ENCODE measurements around the genes LZTR1, LRRC74B and RIMBP3B.

GRCh38 chr22:20132273-20132782 lies 724 bp downstream of the ZDHHC8 start:
- PRO-cap, 7 experiments: no peak in any of the 7 experiments

GRCh38 chr22:20320965-20321551 lies 1.2 kb upstream of the DGCR6L start:
- PRO-cap, 7 experiments: no peak in any of the 7 experiments

DNA sequence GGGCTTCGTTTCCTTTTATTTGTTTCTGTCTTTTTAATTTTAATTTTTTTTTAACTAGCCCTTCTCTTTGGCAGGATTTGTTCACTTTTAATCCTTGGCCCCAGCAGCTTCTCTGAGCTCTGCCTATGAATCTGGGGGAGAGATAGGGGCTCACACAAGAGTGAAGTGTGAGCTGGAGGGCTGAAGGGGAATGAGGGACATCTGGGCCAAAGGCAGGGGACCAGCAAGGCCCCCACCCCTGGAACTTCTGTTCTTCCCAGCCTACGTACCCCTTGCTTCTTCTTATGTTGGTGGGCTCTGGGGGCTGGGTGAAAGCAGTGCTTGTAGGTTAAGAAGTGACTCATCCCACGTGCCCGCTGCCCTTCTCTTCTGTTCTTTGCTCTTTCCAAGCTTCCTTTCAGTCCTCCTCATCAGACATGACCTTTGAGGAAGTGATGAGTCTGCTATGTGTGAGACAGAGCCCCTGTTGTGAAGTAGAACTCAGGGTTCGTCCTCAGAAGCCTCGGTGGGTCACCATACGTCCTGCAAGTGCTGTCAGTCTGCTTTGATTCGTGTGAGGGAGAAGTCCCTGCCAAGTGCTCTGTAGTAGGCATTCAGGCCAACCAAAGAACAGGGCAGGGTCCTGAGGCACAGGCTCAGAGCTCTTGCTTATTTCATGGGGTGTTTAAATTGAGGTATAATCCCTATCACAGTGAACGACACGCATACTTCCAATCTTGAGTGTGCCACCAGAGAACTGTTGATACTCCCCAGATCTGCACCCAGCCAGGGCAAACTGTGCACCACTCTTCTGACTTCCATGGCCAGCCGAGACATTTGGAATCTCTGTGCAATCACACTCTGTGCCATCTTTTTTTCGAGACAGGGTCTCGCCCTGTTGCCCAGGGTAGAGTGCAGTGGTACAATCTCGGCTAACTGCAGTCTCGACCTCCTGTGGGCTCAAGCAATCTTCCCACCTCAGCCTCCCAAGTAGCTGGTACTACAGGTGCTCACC lies 12.8 kb downstream of the MED15 start:
- PRO-cap, 7 experiments: peak in 2 of 7 experiments; most common plus-strand start position 534 of the sequence (in 1); most common minus-strand start position 371 of the sequence (in 2)

DNA sequence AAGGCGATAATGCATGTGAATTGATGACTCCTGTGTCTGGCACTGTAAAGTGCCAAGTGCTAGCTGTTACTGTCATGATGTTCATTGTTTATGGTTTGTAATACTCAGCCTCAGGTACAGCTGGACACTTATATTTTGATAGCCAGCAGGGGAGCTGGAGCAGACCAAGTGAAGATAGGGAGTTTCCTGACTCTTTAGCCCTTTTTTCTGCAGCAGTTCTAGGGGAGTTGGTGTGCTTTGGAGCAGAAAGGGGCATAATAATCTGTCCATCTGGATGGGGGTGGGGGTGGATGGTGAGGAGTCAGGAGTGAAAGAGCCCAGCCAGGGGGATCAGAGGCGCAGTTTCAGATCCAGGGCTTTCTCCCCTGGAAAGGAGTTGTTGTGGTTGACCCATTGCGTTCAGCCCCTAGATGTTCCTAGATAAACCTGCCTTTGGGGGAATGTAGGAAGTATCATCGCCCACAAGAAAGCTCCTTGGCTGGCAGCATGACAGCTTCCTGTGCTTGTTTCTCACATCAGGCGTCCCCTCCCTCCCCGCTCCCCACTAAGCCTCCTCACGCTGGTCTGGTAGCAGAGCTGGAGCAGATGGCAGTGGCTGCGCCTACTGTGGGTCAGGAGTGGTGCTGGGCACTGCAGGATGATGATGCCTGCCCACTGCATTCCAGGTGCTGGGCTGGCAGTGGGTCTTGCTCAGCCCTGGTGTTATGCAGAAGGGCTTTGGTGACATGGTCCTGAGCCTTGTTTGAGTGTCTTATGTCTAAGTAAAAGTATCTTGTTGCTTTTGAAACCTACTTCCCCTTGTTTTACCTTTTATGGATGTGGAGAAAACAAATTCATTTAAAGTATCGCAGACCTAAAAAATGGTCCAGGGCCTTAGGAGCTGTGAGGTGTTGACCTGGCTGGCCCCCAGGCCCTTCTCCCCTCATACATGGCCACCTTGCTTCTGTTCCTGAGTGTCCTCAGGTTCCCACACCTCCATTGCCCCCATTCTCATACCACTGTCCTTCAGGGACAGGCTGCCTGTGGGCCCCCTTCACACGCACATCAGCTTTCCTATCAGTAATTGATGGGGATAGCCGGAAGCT lies 42.1 kb downstream of the MED15 start:
- PRO-cap, 7 experiments: peak in 7 of 7 experiments; most common plus-strand start position 544 of the sequence (in 7); most common minus-strand start position 434 of the sequence (in 4)

- PRO-cap, 7 experiments: peak in 1 of 7 experiments; most common plus-strand start chr22:20552637 (in 1)
These were observed 44.8 kb downstream of the MED15 start for GRCh38 chr22:20551903-20552919.

- PRO-cap, 7 experiments: peak in 1 of 7 experiments; most common minus-strand start chr22:20555503 (in 1)
These were observed 47.8 kb downstream of the MED15 start for GRCh38 chr22:20555060-20555826.

GRCh38 chr22:20587953-20588535 lies 80.6 kb downstream of the MED15 start:
- PRO-cap, 7 experiments: no peak in any of the 7 experiments

GRCh38 chr22:20764550-20765485 lies 9.1 kb upstream of the SERPIND1 start:
- PRO-cap, 7 experiments: no peak in any of the 7 experiments

GRCh38 chr22:20820241-20821079 lies 38.2 kb downstream of the PI4KA start:
- PRO-cap, 7 experiments: no peak in any of the 7 experiments

DNA sequence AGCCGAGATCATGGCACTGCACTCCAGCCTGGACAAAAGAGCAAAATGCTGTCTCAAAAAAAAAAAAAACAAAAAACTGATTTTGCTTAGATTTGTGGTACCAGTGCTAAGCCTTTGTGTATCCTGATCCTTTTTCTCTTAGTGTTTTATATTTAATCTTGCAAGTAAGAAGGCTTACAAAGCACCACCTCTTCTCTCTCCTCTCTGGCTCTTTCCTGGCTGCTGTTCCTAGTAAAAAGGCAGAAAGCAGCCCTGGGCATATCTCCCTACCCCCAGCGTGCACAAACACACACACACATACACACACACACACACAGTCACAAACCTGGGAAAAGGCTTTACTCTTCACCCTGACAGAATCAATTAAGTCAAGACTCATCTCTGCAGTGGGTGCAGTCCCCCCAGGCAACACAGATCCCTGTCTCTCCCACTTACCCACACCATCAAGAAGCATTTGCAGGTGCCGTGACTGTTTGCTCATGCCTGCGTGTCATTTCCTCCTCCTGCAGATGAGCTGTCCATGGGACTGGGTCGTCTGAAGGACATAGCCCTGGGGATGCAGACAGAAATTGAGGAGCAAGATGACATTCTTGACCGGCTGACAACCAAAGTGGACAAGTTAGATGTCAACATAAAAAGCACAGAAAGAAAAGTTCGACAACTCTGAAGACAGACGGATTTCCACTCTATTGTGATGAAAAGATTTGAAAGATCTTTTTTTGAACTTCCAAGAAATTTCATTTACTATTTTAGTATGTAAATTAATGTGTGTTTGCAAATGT lies 28.6 kb downstream of the SNAP29 start:
- PRO-cap, 7 experiments: no peak in any of the 7 experiments

DNA sequence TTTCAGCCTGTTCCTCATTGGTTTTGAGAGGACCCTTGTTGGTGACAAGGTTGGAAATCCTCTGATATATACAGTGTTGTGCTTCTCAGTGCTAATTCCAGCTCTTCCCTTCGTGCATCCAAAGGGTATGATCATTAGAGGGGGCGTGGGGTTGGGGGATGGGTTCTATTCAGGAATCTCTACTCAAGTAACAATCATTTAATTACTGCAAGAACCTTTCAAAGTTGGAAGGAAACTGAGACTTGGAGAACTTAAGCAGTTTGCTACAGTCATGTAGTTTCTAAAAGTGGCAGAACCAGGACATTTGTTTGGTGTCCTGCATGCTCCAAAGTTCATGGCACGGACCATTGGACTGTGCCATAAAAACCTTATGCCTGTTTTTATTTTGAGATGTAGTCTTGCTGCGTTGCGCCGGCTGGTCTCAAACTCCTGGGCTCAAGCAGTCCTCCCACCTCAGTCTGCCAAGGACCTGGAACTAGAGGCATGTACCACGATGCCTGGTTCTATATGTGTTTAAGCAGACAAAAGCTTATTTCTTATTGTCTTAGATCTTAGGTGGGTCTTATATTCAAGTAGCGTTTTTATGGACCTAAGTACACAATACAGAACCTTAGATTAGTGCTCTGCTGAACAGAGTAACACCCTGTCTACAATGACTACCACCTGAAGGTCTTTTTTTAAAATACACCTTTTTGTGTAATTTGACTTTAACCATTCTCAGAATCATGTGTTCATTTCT lies 18.6 kb upstream of the AIFM3 start:
- PRO-cap, 7 experiments: no peak in any of the 7 experiments

DNA sequence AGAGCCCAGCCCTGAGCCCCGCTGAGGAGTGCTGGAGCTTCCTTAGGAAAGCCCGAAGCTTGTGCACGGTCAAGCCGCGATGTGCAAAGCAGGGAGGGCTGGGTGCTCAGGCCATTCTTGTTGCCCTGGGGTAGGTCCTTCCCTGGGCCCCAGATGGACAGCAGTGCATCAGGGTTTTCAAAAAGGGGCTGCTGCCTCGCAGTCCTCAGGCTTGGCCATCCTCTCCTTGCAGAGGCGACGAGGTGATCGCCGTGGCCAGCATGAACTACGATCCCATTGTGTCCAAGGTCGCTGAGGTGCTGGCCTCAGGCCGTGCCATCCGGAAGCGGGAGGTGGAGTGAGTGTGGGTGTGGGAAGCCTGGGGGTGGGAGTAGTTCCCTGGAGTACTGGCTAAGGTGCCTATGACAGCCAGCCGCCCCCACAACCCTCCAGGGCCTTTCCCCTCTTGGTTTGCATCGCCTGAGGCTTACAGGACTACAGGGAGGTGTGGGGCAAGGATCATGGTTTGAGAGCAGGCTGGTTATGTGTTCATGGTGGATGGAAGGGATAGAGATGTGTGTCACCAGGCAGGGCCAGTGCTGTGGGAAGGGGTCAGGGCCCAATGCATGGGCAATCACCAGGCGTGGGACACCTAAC lies 2.2 kb upstream of the LZTR1 start:
- PRO-cap, 7 experiments: no peak in any of the 7 experiments

- PRO-cap, 7 experiments: peak in 6 of 7 experiments; most common plus-strand start chr22:20982297 (in 1); most common minus-strand start chr22:20982183 (in 3)
These were observed at the start of gene LZTR1 for GRCh38 chr22:20981513-20982635. LZTR1 (plus strand) TSS chr22:20982297.

DNA sequence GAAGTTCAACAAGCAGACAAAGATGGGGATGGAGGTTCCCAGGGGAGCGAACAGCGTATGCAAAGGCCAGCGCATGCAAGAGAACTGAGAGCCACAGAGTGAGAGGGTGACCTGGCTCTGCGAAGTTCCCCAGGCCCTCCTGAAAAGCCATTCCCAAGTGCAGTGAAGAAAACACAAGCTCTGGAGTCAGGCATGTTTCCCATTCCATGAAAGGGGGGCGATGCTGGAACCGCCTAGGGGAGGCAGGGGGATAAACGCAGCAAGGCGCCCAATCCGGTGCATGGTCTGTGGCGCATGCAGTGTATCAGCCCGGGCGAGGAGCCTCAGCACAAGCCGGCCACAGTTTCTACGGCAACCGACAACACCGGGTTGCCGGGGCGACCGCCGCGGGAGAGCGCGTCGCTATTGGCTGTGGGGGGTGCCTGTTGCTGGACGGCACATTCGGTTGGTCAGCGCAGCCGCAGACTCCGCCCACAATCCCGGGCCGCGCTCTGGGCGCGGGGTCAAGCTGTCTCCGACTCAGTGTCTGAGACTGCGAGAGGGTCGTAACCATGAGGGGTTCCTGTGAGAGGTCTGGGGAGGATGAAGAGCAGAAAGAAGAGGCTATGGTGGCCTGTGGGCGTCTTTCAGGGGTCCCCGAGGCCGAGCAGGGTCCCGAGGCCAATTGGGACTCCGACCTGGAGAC lies at the start of gene LRRC74B:
Gene LRRC74B, plus strand, starts transcription at position 511 of the 685 bp plus-strand sequence.
- PRO-cap, 7 experiments: peak in 2 of 7 experiments; most common plus-strand start position 522 of the sequence (in 2); most common minus-strand start position 289 of the sequence (in 1)

- PRO-cap, 7 experiments: no peak in any of the 7 experiments
These were observed at the start of gene RIMBP3B for GRCh38 chr22:21383592-21383917. RIMBP3B (plus strand) TSS chr22:21383751.

- PRO-cap, 7 experiments: no peak in any of the 7 experiments
These were observed 22.5 kb upstream of the TMEM191C start for GRCh38 chr22:21444490-21445376.

DNA sequence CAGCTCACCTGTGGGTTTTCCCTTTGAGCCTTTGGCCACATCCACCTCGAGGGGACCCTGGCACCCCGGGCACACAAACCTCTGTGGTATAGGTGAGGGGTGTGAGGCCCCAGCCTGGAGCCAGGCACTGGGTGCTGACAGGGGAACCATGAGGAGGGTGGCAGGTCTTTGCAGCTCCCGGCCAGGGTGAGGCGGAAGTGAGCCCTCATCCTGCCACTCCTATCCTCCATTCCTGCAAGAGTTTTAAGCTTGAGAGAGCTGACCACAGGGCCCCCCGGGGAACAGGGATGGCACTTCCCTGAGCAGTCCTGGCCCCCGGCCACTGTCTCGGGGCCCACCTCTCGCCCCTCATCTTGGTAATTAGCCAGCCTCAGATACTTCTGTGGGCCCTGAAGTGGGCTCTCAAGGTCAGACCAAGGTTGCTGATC lies 19.1 kb upstream of the TMEM191C start:
- PRO-cap, 7 experiments: no peak in any of the 7 experiments

- PRO-cap, 7 experiments: no peak in any of the 7 experiments
These were observed 17.1 kb upstream of the TMEM191C start for GRCh38 chr22:21449665-21450811.

DNA sequence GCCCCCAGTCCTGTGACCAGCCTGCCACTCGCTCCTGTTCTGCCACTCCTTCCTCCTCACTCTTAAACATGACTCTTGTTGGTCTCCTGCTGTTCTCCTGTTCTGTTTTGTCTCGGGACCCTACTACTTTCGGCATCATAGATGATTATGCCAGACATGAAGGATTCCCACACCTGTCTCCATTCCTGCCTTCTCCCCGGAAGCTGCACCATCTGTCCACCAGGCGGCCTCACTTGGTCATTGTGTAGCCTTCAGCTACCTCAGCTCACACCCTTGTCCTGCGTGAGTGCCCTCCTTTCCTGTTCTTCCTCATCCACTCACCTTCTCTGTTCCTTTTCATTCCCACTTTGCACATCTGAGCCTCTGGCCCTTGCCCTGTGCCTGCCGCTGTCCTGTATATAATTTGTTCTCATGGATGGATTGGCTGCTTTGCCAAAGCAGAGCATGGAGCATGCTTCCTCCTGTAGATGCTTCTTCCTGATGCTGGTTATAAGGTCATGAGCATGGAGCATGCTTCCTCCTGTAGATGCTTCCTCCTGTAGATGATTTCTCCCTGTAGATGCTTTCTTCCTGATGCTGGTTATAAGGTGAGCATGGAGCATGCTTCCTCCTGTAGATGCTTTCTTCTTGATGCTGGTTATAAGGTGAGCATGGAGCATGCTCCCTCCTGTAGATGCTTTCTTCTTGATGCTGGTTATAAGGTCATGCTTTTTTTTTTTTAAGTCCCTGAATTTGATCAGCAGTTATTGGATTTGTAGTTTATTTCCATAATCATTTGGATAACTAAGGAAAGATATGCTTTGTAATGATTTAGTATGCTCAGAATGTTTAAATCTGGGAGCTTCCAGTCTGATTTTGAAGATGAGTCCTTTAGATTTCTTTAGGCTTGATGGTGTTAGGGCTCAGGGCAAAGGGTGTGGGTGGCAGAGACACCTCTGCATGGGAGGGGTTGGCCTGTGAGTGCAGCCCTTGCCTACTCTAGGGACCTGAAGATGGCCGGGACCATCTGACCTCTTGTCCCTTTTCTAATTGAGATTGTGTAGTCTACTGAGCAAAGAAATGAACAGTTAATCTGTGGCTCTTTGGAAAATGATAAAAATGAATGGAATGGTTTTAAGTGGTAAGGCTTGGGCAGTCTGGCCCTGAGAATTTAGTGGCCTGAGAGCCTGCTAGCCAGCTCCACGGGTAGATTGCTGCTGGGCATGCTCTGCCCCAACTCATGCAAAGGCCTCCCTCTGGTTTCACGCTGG lies 26.7 kb downstream of the UBE2L3 start:
- PRO-cap, 7 experiments: no peak in any of the 7 experiments

- PRO-cap, 7 experiments: peak in 1 of 7 experiments; most common minus-strand start chr22:21623022 (in 1)
These were observed 7.3 kb downstream of the YDJC start for GRCh38 chr22:21622438-21623076.